Heart right ventricle (tissue), 2 donors: ENCODE results near the gene SF3B3.

DNA sequence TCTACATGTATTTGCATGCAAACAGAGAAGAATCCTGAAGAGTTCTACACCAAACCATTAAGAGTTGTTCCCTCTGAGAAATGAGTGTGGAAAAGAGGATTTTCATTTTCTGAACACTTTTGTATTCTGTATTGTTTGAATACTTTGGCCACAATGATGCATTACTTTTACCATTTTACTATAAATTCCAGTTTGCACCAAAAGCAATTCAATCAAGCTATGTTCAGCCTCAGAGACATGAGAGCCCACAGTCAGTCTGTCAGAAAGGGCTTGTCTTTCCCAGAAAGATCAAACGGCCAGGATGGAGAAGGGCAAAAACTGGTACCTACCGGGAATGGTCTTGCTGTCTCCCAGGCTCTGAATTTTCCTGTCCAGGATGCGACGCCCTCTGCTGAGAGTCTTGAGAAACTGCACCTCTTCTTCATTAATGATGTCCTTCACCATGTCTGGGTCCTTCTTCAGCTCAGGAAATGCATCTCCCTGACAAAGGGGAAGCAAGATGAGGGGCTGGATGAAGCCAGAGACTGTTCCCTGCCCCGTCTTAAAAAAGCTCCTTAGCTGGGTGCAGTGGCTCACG lies 15.7 kb upstream of the EXOSC6 start:
- PRO-cap, 2 experiments, result no peak in any of the 2 experiments

DNA sequence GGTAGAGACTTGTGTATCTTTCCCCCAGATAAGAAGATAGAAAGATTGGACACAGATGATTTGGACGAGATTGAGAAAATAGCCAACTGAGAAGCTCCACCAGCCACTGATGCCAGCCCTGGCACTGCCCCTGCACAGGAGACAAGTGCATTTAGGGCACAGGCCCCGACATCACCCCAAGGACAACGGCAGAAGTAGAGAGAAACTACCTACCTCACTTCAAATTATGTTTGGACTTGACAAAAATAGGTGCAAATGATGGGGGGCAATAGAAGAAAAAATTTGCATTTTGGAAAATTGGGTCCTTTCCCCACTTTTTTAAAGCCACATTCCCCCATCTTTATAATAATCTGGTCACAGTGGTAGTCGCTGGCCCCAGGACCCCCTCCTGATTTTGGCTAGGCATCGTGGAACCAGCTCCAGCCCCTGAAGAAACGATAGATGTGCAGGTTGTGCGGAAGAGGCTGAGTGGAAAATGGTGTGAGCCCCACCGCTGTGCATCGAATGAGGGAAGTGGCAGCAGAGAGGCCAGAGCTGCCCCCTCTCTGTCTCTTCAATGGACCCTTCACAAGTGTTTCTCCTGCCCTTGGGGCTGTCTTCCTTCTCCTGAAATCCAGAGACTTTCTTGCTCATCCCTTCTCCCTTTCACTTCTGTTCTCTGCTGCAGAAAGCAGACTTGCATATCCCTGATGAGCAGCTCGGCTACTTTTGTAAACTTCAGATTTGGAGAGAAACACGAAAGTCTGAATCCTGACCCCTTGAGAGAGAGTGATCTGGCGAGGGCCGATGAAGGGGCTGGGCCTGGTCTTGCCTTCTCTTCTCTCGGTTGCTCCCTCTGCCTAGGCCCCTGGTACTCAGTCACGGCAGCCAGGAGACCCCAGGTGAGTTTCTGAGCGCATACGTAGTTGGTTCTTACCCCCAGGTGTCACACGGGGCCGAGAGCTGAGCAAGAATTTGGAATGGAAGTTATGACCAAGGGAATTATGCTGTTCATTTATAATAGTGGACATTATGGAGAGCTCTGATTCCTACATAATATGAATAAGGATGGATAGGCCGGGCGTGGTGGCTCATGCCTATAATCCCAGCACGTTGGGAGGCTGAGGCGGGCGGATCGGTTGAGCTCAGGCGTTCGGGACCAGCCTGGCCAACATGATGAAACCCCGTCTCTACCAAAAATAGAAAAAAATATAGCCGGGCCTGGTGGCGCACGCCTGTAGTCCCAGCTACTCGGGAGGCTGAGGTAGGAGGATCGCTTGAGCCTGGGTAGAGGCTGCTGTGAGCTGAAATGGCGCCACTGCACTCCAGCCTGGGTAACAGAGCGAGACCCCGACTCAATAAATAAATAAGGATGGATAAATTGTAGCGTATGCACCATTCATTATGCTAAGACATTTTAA lies 25.7 kb downstream of the DDX19A start:
- PRO-cap, 2 experiments, result no peak in any of the 2 experiments

- PRO-cap, 2 experiments, result no peak in any of the 2 experiments
These were observed 29.3 kb downstream of the DDX19A start for GRCh38 chr16:70375848-70376460.

DNA sequence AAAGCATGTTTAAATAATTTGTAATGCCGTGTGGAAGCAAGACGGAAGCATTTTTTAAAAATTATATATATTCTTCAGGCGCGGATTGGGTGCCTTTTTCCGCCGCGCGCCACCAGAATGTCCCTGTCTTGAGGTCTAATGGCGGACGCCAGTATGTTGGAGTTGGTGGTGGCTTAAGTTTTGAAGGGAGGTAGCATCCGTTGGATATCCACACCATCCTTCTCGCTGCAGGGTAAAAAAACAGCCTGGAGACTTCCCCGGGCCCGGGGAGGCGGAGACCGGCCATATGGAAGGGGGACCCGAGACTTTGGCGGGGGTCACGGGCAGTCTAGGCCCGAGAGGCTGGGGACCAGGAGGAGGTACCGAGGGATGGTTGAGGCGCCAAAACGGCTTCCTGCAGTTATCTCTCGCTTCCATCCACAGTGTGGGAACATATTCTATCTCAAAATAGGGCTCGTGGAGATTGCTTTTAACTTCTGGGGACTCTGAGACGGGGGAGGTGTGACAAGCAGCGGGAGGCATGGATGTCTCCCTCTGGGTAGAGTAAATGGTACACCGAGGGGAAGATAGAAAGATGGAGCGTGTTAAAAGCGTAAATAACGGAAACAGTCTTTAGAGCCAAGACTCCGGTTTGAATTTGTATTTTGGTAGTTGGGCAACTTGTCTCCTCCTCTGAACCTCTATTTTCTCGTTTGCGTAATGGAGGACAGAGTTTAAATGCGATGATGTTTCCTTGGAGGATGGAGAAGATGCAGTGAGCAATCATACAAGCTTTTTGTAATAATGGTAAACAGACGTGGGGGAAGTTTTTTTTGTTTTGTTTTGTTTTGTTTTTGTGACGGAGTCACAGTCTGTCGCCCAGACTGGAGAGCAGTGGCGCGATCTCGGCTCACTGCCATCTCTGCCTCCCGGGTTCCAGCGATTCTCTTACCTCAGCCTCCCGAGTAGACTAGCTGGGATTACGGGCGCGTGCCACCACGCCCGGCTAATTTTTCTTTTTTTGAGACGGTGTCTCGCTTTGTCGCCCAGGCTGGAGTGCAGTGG lies at the start of gene SF3B3:
Gene SF3B3 (plus strand): TSS at position 120 of the 1,044 bp plus-strand sequence.
- PRO-cap, 2 experiments, result peak in 2 of 2 experiments; most common plus-strand start position 120 of the sequence (in 1)

GRCh38 chr16:70568855-70569772 lies 45.5 kb downstream of the SF3B3 start:
- PRO-cap, 2 experiments, result no peak in any of the 2 experiments

- PRO-cap, 2 experiments, result no peak in any of the 2 experiments
These were observed 3.0 kb downstream of the MTSS2 start for GRCh38 chr16:70682674-70683453.

- PRO-cap, 2 experiments, result no peak in any of the 2 experiments
These were observed 834 bp downstream of the MTSS2 start for GRCh38 chr16:70684953-70685484.

DNA sequence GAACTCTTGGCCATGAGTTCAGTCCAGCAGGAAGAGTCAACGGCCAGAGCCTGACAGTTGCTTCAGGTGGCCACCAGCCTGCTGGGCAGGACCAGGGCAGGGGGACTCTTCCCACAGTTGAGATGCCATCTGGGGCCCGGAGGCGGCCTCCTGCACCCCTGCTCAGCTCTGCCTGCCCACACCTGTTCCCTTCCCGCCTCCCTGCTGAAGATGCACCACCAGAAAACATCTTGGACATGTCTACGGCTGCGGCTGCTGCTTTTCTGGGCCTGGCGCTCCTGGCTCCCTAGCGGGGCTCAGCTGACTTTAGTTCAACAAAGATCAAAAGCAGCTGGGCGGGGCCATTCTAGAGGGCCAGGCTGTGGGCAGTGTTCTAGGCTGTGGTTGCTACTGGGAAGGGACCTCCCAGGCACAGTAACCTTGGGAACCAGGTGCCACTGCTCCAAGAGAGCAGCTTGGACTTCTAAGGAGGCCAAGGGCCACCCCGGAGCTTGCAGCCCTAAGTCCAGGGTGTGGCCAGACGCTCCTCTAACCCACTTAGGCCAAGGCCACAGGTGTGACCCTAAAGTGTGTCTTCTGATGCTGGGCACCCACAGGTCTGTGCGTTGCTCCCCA lies 3.7 kb upstream of the MTSS2 start:
- PRO-cap, 2 experiments, result peak in 1 of 2 experiments; most common minus-strand start position 280 of the sequence (in 1)

DNA sequence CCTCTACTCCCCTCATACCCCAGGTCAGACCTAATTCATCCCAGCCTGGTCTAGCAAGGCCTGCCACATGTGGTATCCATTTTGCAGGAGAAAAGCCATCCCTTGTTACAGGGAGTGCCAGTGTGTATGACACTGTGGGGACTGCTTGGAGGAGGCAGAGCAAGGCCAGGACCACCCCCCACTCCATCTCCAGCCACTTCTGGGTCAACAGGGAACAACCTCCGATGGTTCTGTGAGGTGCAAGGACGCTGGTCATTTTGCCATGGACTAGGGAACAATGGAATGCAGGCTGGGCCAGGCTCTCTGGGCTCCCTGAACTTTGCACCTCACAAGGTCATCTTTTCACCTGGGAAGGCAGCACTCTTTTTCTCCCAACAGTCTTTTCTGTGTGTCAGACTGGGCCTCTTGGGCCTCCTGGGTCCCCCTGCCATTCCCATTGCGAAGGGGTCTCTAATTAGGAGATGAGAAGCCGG lies 38.3 kb upstream of the MTSS2 start:
- PRO-cap, 2 experiments, result no peak in any of the 2 experiments

DNA sequence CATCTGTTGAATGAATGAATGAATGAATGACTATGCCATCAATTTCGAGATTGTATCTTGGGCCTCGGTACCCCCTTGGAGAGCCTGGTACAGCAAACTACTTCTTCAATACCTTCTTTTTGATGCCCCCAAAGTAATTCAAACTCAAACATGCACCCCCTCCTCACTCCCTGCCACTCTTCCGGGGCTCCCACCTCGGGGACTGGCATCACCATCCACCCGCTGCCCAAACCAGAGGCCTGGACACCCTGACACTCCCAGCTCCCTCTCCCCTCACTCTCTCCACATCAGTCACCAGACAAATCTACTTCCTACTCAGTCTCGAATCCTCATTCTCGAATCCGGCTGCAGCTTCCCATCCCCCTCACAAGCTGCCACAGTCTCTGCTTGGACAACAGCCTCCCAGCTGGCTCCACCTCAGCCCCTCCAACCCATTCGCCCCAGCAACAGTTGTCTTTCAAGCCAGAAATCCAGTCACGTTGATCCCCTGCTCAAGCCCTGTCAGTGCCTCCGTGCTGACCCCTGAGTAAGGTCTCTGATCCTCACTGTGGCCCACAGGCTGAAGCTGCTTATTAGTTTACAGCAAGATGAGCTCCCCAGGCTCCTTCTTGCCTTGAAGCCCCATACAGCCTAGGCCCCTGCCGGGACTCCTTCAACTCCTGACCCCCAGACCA lies 44.1 kb upstream of the MTSS2 start:
- PRO-cap, 2 experiments, result no peak in any of the 2 experiments

GRCh38 chr16:70789033-70789728 lies 11.8 kb downstream of the VAC14 start:
- PRO-cap, 2 experiments, result no peak in any of the 2 experiments

GRCh38 chr16:71354139-71354544 lies 4.4 kb upstream of the CALB2 start:
- PRO-cap, 2 experiments, result no peak in any of the 2 experiments

DNA sequence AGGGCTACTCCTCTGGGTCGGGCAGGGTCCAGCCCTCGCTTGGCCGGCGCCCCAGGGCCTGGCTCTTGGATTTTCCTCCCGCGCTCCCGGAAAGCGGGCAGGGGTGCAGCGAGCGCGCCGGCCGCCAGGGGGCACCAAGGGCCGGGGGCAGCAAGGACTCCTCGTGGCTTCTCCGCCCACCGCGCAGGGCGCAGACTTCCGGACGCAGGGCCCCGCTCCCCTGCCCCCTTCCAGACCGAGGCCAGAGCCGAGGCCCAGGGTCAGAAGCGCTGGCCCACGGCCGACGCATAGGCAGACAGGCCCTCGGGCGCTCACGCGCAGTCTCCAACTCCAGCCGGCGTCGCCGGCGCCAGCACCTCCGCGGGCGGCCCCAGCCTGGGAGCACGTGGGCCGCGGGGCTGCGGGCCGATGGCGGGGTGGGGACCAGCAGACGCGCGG lies 330 bp downstream of the TLE7 start:
- PRO-cap, 2 experiments, result no peak in any of the 2 experiments

GRCh38 chr16:71447901-71448293 lies 6.0 kb upstream of the TLE7 start:
- PRO-cap, 2 experiments, result no peak in any of the 2 experiments

DNA sequence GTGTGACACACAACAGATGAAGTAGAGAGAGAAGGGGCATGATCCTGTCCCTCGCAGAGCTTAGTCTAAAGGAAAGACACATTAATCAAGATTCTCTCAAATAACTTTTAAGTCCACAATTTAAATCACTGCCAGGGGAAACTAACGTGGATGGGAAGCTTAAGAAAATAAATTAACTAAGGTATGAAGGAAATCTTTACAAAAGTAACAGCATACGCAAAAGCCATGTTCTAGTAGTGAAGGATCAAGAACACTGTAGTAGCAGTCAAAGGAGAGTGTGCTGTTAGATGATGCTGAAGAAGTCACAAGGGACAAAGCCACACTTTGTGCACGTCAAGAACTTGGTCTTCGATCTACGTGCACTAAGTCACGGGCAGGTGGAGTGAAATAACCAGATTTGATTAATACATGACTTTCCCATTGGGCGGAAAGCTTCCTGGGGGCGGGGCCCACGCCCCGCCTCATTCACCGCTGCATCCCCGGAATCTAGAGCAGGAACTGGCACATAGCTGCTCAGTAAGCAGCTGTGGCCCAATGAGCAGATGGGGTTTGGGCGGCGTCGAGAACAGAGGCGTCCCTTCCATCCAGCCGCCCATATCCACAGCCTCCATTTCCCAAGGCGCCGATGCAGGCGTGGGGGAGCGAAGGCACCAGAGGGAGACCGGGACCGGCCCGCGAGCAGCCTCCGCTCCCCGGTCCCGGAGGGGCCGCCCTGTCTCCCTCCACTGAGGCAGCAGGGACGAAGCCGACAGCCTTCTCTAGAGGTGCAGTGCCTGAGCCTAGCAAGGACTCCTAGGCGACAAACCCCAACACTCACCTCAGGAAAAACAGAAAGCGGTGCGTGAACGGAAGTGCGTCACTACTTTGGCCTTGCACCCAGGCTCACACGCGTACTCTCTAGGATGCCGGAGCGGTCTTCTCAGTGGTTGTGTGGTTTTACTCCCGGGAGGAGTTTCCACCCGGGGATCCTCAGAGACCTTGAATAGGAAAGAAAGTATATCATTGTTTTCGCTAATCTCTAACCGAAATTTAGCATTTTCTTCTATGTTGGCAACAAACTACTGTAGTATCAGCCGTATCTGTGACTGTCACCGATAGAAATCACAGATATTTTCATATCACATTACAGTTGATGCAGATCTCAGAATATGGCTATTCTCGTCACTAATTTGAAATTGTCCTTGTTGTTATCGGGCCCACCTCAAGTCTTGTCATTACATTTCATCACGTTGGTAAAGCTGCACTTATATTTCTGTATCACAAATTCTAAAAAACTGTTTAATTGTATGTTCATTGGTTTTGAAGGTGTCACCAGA lies 4.9 kb downstream of the ZNF19 start:
- PRO-cap, 2 experiments, result peak in 2 of 2 experiments; most common plus-strand start position 541 of the sequence (in 2); most common minus-strand start position 836 of the sequence (in 2)

DNA sequence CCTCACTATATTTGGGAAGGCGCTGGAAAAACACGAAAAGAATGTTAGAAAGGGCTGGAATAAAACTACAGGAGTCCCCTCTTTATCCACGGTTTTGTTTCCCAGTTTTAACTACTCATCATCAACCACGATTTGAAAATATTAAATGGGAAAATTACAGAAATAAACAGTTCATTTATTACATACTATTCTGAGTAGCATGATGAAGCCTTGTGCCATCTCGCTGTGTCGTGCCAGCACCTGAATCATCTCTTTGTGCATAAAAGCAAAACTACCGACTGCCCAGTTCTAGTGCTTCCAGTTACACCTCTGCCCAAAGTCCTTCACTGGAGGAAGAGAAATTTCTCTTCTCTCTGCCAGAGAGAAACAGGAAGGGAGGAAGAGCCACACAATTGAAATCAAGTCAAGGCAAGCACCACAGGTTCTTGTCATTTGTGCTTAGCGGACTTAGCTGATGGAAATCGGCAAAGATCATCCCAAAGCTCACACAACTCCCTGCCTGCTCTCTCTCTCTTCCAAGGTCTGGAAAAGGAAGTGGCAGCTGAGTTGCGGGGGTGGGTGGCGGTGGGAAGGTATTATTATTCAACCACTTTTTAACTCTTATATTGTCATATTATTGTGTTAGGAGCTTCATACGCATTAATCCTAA lies 1.3 kb upstream of the CHST4 start:
- PRO-cap, 2 experiments, result no peak in any of the 2 experiments

DNA sequence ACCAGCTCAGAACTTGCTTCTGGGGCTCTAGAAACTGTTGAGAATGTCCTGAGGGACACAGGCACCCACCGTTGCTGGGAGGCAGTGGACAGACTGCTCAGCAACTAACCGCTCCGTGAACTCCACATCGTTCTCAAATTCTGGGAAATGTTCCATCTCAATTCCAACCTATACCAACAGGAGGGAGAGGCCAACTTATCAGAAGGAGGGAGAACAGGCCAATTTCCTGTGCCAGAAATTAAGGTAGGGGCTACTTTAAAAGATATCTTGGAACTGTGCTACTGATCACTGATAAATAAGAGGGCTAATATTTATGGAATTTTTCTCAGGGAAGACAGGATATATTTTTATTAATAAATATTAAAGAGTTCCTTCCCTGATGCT lies 8.3 kb downstream of the TAT start:
- PRO-cap, 2 experiments, result no peak in any of the 2 experiments

- PRO-cap, 2 experiments, result no peak in any of the 2 experiments
These were observed 7.1 kb downstream of the TAT start for GRCh38 chr16:71569649-71570268.

GRCh38 chr16:71575301-71575949 lies 1.5 kb downstream of the TAT start:
- PRO-cap, 2 experiments, result no peak in any of the 2 experiments

DNA sequence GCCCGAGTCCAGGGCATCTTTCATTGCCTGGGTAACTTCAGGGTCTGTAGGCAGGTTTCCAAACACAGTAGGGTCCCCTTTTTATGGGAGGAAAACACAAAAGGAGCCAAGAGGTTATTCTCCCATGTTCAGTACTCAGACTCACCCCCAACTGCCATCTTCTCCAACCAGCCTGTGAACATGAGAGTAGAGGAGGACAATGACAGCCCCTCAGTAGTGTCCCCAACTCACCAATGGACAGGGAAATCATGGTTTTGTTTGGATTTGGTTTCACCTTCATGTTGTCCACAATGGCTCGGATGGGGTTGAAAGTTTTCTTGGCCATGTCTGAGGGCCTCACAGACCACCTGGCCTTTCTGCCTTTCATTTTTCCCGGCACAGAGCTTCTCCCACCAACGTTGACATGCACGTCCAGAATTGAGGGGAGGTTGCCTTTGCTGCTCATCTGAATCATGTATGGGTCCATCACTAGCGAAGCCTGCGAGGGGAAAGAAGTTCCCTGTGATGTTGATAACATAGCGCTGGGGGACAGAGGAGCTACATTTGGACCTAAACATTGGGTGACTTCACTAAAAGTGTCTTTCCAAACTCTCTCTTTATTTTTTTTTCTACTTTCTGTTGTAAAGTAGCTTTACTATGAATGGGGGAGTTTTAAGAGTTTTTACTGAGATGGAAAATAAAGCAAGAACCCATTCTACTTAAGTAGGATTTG lies 786 bp downstream of the TAT start:
- PRO-cap, 2 experiments, result no peak in any of the 2 experiments